SK-MEL-5 (cell line): ENCODE results near the gene CRYBB2.

GRCh38 chr22:24494053-24494828 lies 891 bp upstream of the UPB1 start:
RAMPAGE:
- cytosol, long total RNA, result no peak
- long total RNA, result no peak
- nucleus, long total RNA, result no peak

DNA sequence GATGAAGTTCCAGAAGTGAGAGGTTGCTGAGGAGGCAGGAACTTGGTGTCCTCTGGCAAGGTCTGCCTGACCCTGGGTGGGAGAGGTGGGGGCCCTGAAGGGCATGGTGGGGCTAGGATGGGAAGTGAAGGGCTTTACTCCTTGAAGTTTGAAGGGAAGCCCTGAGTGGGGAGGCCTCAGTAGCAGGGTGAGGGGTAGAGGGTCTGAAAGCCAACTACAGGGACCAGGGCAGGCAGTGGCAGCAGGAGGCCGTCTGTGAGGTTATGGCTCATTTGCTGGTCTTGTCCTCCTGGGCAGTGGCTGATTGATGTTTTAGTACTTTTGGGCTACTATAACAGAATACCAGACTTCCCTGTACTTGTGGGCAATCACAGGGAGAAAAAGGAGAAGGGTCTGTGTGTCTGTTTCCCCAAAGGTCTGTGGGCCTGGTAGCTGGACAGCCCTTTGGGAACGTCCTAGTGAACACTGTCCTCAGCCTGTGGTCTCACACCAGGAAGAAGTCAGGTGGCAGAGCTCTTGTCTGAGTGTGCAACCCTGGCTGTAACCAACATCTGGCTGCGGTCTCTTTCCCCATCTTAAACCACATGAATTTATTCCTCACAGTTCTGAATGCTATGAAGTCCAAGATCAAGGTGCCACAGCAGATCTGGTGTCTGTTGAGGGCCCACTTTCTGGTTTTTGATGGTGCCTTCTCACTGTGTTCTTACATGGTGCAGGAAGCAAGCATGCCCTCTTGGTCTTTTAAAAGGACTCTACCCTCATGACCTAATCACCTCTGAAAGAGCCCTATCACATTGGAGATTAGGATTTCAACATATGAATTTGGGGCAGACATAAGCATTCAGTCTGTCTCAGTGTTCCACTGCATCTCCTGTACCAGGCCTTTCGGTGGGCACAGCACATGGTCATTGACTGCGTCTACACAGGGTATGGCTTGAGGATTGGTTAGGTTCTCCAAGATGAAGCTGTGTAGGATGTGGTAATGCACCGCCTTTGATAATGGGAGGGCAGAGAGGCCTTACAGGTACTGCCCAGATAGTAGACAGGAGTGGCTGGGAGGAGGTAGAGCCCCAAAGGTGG lies 2.6 kb downstream of the UPB1 start:
RAMPAGE:
- cytosol, long total RNA, result no peak
- long total RNA, result no peak
- nucleus, long total RNA, result no peak

RAMPAGE:
- cytosol, long total RNA, result no peak
- long total RNA, result no peak
- nucleus, long total RNA, result no peak
These were observed 2.2 kb downstream of the GUCD1 start for GRCh38 chr22:24552611-24553298.

RAMPAGE:
- cytosol, long total RNA, result no peak
- long total RNA, result no peak
- nucleus, long total RNA, result no peak
These were observed 1.4 kb downstream of the GUCD1 start for GRCh38 chr22:24553299-24554082.

DNA sequence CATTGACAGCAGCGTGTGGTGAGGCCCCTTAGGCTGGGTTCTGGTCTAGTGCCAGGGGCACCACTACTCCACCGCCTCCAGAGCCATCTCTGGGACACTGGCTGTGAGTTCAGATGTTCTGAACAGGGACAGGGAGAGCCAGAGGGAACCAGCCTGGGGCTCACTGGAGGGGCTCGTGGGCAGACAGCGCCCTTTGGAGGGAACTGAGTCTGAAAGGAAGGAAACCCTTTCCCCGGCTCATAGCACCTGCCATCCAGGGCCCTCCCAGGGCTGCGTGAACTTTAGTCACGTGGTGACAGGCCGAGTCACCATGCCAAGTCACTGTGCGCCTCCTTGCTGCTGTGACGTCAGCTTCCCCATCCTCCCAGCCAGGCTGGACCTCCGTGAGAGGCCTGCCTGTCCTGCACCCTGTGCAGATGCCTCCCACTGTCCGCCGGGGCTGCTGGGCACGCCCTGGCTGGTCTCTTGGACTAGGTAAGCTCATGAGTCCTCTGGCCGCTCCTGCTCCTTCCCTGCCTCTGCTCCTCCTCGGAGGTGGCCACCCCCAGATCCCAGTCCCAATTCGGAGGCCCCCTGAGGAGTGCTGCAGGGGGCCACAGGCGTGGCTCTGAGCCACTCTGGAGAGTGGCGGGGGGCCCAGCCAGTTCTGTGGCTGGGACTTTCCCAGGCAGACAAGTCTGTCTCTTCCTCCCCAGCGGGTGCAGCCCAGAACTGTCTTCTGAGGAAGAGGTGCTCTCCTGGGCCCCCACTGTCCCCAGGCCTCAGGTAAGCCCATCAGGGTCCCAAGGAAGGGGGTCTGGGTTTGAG lies 4.5 kb downstream of the GGT1 start:
RAMPAGE:
- cytosol, long total RNA, result no peak
- long total RNA, result no peak
- nucleus, long total RNA, result no peak

DNA sequence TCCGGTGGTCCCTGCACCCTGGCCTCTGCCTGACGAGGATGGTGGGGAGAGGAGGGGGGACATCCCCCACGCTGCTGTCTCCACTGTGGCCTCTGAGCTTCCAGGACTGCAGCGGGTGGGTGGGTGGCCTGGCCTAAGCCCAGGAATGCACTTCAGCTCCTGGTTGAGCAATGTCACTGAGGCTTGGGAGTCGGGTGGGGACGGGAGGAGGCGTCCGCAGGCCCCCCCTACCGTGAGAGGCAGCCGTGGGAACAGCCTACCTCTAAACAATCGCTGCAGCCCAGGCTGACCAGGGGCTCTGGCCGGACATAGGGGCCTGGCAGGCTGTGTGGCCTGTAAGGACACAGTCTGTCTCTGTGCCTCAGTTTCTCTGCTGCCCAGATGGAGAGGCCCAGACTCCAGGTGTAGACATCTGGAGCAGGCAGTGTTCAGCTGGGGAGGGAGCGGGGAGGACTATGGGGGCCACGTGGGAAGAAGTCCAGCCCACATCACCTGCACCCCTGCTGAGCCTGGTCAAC lies 28.5 kb downstream of the GGT1 start:
RAMPAGE:
- cytosol, long total RNA, result no peak
- long total RNA, result no peak
- nucleus, long total RNA, result no peak

GRCh38 chr22:24686670-24686983 lies 83.6 kb downstream of the GGT1 start:
RAMPAGE:
- cytosol, long total RNA, result no peak
- long total RNA, result no peak
- nucleus, long total RNA, result no peak

RAMPAGE:
- cytosol, long total RNA, result no peak
- long total RNA, result no peak
- nucleus, long total RNA, result no peak
These were observed 79.4 kb downstream of the PIWIL3 start for GRCh38 chr22:24695016-24695668.

DNA sequence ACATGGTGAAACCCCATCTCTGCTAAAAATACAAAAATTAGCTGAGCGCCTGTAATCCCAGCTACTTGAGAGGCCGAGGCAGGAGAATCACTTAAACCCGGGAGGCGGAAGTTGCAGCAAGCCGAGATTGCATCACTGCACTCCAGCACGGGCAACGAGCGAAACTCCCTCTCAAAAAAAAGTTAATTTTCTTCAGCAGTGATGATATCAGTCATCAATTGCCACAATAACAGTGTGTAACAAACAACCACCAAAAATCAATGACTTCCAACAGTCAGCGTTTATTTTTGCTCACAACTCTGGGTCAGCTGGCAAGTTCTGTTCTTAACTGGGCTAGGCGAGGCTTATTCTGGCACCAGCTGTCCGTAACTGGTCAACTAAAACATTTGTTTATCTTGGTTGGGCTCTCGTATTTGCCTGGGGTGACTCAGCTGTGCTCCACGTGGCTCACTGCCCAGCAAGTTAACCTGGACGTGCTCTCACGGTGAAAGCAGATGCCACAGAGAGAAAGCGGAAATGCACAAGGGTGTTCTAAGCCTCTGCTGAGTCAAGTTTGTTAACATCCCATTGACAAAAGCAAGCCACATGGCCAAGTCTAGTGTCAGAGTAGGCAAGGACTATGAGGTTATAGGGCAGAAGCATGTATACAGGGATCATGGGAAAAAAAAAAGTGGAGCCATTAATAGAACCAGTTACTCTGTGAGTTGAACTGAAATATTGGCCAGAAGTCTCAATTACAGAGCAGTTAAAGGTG lies 52.1 kb downstream of the LHFPL7 start:
RAMPAGE:
- cytosol, long total RNA, result no peak
- long total RNA, result no peak
- nucleus, long total RNA, result no peak

RAMPAGE:
- cytosol, long total RNA, result no peak
- long total RNA, result no peak
- nucleus, long total RNA, result no peak
These were observed 1.3 kb downstream of the KIAA1671 start for GRCh38 chr22:24953880-24954207.

DNA sequence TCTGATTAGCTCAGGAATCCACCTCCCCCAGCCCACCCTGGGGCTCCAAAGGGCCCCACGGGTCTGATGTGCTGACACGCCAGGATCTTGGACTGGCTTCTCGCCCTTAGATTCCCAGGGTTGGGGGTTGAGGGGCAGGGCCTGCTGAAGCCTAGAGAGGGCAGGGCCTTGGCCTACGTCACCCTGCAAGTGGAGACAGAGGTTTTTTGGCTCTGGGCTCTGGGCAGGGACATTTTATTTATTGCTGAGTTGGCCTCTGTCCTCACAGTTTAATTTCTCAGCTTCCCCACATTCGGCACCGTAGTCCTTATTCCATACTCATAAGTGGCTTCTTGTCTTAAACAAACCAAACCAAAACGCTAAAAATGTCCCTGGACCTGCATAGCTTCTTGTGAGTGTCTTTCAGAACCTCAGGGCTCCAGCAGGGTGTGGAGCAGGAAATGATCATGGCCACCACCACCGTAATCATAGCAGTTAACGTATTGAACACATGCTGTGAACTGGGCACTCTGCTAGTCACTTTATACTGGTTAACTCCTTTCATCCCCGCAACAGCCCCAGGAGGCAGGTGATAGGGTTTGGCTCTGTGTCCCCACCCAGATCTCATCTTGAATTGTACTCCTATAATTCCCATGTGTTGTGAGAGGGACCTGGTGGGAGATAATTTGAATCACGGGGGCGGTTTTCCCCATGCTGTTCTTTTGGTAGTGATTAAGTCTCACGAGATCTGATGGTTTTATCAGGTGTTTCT lies 25.2 kb downstream of the KIAA1671 start:
RAMPAGE:
- cytosol, long total RNA, result no peak
- long total RNA, result no peak
- nucleus, long total RNA, result no peak

DNA sequence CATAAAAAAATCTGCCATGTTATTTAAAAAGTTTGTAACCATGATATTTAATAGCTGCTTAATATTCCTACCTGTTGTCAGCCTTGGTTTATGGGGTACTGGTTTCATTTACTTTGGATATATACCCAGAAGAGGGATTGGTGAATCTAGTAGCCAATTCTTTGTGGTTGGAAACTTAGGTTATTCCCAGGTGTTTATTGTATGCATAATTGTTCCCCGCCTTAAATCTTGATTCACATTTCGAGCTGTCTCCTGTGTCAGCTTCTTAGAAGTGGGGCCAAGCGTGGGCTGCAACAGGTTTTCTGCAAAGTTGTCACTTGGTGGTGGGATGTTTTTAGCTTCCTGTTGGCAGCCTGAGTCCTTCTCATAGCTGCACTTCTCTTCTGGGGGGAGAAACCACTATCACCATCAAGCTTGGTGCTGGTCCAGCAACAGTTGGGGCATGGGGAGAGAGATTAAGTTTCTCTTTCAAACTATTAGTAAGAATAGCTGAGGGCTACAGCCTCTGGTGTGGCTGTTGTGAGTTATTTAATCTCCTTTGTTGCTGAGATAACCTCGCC lies 123.5 kb upstream of the CRYBB3 start:
RAMPAGE:
- cytosol, long total RNA, result no peak
- long total RNA, result no peak
- nucleus, long total RNA, result no peak

GRCh38 chr22:25110638-25111660 lies 88.7 kb upstream of the CRYBB3 start:
RAMPAGE:
- cytosol, long total RNA, result no peak
- long total RNA, result no peak
- nucleus, long total RNA, result no peak

RAMPAGE:
- cytosol, long total RNA, result no peak
- long total RNA, result no peak
- nucleus, long total RNA, result no peak
These were observed 87.6 kb upstream of the CRYBB3 start for GRCh38 chr22:25112077-25112491.

DNA sequence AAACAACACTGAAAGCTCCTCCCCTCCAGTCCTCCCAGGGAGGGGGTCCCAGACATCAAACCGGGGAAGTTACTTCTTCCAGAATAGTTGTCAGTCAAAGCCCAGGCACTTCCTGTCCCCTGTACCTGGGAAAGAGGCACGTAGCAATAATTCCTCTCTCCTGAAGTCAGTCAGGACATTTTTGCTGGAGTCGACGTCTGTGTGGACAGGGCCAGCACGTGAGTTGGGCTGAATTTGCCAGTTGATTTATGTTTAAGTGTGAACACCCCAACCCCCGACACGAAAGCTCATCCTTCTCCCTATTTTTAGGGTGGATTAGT lies 87.2 kb upstream of the CRYBB3 start:
RAMPAGE:
- cytosol, long total RNA, result no peak
- long total RNA, result no peak
- nucleus, long total RNA, result no peak

DNA sequence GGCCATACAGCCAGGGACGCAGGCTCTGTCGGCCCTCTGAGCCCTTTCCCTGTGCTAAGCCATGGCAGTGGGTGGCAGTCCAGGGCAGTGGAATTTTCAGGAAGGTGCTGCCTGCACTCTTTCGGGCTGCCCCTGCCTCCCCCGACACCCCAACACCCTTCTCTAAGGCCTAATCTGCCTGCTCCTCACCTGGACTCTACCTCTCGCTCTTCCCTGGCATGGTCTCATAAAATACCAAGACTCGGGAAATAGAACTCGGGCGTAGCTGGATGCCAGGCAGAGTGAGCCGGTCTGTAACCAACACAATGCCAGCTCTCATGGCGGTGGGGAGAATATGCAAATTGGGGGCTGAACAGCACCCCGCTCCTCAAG lies 49.3 kb upstream of the CRYBB3 start:
RAMPAGE:
- cytosol, long total RNA, result no peak
- long total RNA, result no peak
- nucleus, long total RNA, result no peak

GRCh38 chr22:25161451-25161744 lies 38.3 kb upstream of the CRYBB3 start:
RAMPAGE:
- cytosol, long total RNA, result no peak
- long total RNA, result no peak
- nucleus, long total RNA, result no peak

GRCh38 chr22:25219537-25219891 lies at the start of gene CRYBB2:
Gene CRYBB2 (plus strand): TSS chr22:25219639.
RAMPAGE:
- cytosol, long total RNA, result no peak
- long total RNA, result no peak
- nucleus, long total RNA, result no peak

DNA sequence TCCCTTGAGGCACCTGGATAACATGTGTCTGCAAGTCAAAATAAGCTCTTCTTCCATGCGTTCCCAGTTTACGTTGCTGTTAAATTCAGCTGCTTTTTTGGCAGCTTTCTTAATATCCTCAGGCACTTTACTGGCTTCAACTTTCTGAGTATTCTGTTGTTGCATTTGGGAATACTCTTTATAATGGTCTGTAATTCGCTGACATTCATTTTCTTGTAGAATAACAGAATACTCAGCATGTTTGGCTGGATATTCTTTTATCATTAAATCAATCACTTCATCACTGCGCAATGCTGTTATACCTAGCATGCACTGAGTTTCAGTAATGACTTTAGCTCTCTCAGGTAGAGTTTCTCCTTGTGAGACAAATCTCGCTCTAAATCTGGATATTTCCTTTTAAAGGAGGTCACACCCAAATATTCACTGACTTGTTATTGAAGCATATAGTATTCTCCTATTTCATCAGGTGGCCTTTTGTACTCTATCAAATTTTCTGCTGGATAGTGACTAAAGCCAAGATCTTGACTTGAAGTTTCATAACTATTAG lies 130.5 kb downstream of the CRYBB2 start:
RAMPAGE:
- cytosol, long total RNA, result no peak
- long total RNA, result no peak
- nucleus, long total RNA, result no peak

DNA sequence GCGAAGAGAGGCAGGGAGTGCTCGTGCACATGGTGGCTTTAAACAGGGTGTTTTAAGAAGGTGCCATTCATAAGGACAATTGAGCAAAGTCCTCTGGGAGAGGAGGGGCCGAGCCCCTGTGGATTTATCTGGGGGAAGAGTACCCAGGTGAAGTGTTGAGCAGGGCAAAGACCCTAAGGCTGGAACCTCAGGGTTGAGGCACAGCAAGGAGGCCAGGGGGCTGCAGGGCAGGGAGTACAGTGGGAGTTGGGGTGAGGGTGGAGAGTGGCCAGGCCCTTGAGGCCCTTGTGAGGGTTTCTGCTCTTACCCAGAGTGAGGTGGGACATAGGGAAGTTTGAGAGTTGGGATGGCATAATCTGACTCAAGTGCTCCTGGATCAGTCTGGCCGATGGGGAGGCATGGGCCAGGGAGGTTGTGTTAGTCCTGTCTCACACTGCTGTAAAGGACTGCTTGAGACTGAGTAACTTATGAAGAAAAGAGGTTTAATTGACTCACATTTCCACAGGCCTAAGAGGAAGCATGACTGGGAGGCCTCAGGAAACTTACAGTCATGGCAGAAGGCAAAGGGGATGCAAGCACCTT lies 51.4 kb downstream of the GRK3 start:
RAMPAGE:
- cytosol, long total RNA, result no peak
- long total RNA, result no peak
- nucleus, long total RNA, result no peak